Measurements from ENCODE around the genes FGF6, RAD51AP1, DYRK4 and KCNA1.

DNA sequence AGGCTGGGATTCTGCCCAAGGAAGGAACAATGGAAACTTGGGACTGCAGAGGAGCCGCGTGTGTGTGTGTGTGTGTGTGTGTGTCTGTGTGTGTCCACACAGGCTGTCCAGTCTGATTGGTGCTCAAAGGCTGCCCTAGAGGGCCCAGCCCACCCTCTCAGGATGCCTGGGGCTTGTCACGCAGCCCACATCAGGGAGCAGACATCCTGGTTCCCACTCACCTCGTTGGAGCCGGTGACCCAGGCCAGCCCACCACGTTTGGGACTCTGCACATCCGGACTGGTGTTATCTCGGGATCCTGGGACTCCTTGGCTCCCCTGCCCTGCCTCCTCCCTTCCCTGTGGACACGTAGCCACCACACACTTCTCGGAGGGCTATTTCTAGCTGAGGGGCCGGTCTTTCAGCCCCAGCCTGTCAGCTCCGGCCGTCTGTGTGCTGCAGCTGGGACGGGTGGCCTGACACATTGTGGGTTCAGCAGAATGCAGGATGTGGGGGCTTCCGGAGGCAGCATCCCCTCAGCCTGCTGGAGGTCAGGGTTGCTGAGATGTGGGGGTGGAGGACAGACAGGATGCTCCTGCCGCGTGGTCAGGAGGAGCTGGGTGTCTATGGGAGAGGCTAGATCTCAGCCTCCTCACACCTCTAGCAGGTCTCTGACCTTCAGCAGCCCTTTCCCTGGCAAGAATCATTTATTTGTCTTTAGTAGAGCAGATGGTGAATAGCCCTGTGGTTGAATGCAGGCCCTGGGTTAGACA, 12.8 kb upstream of the FGF23 start:
- PRO-cap = no peak

GRCh38 chr12:4445432-4446206, at the start of gene FGF6:
FGF6 (minus strand) TSS chr12:4445815.
- PRO-cap = no peak

- PRO-cap = unidirectional peak, plus-strand start at chr12:4538907
Measured at GRCh38 chr12:4538651-4539286, at the start of gene RAD51AP1. RAD51AP1 (plus strand) TSS chr12:4538890.

DNA sequence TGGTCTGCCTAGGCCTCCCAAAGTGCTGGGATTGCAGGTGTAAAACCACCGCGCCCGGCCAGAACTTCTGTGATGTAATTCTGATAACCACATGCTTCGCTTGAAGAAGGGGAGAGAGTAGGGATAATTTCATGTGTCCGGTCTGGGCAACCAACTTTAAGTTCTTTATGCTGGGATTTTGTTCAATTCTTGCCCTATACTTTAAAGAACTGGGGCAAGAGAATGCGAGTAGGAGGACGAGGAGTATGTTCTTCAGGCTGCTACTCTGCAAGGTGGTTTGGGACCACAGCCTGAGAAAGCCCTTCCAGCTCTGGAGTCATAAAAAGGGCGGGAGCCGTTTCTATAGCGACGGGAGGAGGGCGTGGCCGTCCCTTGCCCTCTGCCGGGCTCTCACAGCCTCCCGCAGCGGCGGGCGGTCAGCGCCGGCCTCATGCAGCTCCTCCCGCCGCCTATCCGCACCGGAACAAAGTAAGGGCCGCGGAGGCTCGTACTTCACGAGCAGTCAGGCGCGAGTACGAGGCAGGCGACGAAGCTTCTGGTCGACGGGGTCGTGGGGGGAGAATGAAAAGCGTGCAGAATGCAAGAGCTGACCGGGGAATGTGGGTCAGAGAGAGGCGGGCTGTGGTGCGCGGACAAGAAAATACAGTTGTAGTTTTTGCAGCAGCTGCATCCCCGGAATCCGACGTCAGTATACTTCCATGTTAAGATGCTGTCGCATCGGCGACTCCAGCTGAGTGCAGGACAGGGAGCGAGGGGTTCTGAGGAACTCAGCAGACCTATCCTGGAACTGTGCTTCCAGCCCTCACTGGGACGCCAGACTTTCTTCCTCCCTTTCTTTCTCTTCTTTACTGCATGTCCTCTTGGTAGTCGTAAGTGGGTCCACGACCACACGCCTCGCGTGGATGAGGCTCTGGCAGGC, at the start of gene DYRK4:
Gene DYRK4, plus strand, starts transcription at position 393 of the 919 bp plus-strand sequence.
- PRO-cap = no peak

- PRO-cap = no peak
Measured at GRCh38 chr12:4909483-4910621, at the start of gene KCNA1. KCNA1 (plus strand) TSS chr12:4909905.

DNA sequence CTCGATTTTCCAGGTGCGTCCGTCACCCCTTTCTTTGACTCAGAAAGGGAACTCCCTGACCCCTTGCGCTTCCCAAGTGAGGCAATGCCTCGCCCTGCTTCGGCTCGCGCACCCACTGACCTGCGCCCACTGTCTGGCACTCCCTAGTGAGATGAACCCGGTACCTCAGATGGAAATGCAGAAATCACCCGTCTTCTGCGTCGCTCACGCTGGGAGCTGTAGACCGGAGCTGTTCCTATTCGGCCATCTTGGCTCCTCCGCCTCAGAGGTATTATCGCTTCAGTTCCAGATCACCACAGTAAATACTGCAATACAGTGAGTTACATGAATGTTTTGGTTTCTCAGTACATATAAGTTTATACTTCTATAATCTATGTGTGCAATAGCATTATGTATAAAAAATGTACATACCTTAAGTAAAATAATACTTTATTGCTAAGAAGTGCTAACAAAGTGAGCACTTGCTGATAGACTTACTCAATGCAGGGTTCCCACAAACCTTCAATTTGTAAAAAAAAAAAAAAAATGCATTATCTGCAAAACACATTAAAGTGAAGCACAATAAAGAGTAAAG, 78.6 kb downstream of the KCNA5 start:
- PRO-cap = no peak

DNA sequence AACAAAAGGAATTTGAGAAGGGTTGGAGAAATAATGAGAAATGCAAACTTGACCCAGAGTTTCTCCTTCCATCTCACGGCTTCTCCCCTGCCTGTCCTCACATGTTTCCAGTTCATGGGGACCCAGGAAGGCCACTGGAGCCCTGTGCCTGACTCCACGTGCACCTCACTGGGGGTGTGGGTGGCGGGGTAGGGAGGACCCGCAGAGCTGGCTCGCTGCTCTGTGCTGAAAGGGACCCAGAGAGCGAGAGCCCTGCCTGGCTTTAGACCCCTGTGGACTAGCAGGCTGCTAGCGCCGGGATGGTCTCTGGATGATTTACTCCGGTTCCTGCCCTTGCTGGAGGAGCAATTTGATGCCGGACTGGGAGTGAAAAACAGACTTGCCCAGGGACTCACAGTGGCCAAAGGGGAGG, 49.0 kb downstream of the NTF3 start:
- PRO-cap = no peak

GRCh38 chr12:5874432-5874816, 70.6 kb downstream of the ANO2 start:
- PRO-cap = no peak

DNA sequence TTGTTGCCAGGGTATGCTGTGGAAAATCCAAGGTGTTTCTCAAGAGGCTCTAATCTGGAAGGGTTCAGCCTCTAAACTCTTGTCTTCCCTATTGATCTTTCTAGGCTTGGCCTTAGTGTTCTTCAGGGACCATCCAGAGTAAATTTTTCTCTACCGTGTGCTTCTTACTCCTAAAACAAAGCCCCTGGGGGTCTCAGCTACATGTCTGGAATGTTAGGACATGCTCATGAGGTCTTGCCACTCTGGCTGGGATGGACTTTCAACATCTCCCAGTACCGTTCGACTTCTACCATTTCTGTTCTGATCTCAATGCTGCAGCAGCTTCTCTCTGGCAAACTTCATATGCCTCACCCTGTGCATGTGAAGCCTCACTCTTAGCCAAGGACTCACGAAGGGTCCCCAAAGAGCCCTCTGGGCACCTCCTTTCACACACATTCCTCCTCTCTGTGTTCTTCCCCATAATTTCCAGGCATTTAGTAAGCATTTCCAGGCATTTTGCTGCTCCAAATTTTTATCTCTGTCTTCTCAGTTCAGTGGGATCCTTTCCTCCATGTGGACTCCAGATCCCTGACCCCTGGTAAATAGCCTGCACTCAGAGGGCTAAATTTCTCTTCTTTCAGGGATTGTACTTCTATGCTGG, 7.2 kb downstream of the ANO2 start:
- PRO-cap = no peak

DNA sequence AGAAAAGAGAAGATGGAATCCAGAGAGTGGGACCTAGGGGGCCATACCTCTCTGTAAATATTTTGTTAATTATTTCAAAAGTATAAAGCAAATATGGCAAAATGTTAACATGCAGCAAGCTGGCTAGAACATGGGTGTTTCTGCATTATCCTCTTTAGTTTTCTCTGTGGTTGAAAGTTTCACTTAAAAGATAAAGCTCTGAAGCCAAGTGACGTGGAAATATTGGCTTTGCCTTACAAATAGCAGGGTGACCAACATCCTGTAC, 10.5 kb upstream of the VWF start:
- PRO-cap = no peak

GRCh38 chr12:6202362-6203413, 2.5 kb downstream of the CD9 start:
- PRO-cap = no peak

DNA sequence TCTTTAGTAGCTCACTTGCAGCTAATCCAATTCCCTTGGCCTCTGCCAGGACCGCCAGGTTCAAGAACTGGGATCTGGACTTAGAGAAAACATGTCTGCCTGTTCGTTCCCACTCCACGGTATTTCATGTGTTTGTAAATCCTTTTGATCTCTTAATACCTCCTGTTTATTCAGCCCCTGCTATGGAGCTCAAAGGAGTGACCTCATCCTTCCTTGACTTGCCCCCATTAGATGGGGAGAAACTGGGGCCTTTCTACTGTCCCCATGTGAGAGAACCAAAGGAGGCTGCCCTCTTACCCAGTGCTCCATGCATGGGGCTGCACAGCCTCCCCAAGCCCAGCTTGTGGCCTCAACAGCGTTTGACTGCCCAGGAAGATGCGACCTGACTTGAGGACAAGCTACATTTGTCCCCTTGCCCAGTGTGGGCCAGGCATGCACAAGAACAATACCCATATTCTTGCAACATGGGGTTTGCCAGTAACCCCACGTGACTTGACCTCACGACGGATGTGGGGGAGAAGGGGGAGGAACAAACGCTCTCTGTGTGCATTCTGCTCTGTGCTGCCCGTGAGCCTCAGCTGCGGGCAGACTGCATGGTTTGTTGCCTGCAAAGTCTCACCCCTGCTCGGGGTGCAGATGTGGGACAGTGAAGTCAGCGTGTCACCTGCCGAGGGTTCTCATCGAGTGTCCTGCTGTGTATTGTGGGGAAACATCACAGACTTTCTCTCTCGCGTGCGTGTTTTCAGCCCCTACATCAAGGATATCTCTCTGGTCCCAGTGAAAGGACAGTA, 30.4 kb downstream of the CD9 start:
- PRO-cap = bidirectional peak, plus-strand start at position 646 of the sequence, minus-strand start at position 438 of the sequence

- PRO-cap = no peak
Measured at GRCh38 chr12:6266989-6267766, 43.3 kb upstream of the PLEKHG6 start.

DNA sequence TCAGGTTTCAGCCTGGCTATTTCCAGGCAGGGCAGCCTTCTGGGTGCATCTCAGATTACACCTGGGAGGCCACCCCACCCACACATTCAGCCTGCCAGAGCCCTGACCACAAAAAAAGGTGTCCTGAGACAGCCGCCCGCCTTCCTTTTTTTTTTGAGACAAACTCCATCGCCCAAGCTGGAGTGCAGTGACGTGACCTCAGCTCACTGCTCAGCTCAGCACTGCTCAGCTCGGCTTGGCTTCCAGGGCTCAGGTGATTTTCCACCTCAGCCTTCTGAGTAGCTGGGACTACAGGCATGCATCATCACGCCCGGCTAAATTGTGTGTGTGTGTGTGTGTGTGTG, 37.6 kb upstream of the PLEKHG6 start:
- PRO-cap = no peak

GRCh38 chr12:6327246-6328532, 14.2 kb downstream of the TNFRSF1A start:
- PRO-cap = no peak

- PRO-cap = no peak
Measured at GRCh38 chr12:6330983-6331351, 10.9 kb downstream of the TNFRSF1A start.

GRCh38 chr12:6334944-6336078, 6.6 kb downstream of the TNFRSF1A start:
- PRO-cap = bidirectional peak, plus-strand start at chr12:6335935, minus-strand start at chr12:6335771

DNA sequence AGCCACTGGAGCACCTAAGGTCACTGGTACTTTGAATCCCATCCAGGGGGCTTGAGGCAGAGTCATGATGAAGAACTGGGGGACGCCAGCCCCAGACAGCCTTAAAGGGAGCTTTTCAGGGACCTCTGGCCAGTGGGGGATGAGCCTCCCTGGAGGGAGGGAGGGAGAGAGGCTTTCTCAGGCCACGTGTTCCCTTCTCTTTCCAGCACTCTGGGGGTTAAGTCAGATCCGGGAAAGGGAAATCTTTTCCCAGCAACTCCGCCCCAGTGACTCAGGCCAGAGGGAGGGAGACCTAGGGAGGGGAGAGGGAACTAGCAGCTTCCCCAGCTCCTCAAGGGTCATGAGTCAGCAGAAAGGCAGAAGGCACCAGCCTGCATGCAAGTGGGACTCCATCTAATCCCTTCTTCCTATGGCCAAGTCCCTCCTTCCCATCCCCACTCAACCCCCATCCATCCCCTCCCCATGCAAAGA, 5.8 kb downstream of the TNFRSF1A start:
- PRO-cap = no peak

DNA sequence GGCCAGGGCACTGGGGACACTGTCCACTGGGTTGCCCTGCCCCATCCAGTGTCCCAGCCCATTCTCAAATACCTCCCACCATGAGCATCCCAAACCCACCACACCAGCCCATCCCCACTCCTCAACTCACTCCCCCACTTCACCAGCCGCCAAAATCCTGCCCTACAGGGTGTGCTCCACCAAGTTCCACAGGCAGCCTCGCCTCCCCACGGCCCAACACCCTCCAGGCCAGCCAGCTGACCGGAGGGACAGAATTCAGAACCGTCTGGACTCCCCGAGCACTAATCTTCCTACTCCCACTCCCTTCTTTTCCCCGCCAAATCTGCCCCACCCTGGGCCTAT, 773 bp downstream of the TNFRSF1A start:
- PRO-cap = no peak

DNA sequence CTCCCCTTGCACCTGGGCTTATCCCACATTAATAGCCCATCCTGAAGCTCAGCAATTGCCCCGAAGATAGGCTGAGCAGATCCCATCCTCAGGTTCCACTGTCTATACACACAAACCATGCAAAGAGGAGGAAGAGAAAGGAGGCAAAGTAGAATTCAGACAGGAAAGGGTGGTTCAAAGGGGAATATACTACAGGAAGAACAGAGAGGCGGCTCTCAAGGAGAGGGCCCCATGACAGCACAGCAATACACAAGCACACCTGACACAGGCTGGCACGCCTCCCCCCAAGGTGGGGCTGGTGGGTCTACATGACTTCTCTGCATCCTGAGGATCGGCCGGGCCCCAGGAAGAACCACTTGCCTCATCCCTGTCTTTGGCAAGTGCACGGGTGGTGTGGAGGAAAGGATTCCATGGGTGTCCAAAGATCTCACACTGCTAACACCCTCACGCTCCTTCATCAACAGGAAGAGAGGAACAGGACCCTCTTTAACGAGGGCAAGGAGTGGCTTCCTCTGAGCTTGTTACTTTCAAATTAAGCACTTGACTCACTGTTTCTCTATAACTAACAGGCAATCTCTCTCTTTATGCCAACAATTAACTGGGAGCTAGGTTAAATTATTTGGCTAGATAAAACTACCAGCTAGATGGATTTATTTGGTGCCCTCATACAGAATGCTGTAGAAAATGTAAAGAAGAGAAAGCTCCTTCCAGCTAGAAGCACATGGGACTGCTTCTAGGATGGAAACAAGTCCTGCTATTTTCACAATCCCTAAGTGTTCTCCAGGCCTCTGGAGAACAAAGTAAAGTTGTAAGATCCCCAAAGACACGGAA, 7.2 kb downstream of the VAMP1 start:
- PRO-cap = unidirectional peak, minus-strand start at position 459 of the sequence

Data from natural killer cell (primary cell).